ENCODE results near the genes POU2AF2 and TEX12.

- PRO-cap = no peak
Measured at GRCh38 chr11:108586647-108587052, 6.9 kb downstream of the EXPH5 start.

DNA sequence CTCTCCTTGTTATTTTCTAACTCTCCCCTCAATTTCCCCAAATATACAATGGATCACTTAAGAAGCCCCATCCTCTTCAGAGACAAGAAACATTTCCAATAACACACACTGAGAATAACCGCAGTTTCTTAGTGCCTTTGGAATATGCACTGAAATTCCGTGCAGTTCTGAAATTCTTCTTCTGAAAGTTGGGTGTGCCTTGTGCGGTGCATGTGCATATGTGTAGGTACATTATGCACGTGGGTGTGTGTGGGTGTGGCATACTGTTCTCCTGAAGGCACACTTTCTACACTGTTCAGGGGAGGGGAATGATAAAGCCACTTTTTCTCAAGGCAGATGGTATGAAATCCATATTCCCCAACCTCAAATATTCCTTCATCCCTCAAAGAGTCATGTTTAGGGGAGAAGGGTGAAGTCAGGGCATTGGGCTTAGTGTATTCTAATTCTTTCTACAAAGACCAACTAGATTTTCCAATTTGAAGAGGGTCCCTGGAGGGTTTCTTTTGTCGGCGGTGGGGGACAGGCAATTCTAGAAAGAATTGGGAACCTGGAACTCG lies 1.6 kb downstream of the EXPH5 start:
- PRO-cap = no peak

DNA sequence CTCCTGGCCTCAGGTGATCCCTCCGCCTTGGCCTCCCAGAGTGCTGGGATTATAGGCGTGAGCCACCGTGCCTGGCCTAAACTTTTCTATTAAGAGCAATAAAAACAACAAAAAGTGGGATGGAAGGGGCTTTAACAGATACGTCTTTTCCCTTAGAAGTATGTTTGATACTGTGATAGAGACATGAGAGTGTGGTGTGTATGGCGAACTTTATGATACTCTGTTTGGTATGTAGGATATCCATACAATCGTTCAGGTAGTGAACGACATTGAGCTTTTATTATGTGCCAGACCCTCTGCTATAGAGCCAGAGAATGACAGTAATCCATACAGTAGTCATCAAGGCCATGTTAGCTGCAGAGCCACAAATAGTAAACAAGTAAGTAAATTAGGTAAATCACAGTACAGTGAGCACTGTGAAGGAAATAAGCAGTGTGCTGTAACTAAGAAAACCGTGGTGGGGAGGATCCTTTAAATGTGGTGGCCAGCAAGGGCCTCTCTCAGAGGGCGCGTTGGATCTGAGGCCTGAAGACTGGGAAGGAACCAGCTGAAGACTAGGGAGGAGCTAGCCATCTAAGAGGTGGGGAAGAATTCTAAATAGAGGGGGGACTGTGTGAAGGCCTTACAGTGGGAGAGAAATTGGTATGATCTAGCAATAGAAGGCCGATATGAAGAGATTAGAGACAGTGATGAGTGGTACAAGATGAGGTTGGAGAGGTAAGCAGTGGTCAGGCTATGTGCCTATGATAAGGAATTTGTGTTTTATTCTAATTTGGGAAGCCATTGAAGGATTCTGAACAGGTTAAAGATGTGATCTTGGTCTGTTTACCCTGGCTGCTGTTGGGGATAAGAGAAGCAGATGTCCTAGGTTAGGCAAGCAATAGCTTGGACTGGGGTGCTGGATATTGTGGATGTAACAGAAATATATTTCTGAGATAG lies 141.6 kb downstream of the DDX10 start:
- PRO-cap = no peak

DNA sequence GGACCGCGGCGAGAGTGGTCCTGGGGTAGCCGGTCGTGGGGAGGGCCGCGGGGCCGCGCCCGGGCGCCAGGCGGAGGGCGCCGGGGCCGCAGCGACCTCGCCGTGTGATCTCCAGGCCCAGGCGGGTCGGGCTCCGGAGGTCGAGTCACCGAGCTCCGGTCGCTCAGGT lies 155 bp downstream of the ZC3H12C start:
- PRO-cap = no peak

DNA sequence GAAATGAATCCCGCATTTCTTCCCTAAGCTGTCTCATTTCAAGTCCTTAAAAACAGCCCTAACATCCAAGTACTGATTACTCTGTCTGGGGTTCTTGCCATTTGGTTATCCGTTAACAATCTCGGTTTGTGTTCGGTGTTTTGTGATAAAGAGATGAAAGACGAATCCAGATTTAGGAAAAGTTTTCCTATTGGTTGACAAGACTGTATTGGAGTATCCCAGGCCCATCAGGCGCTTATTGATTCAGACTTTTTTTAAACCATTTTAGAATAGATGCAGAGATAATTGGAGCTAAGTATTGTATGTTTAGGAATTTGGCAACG lies 858 bp downstream of the ZC3H12C start:
- PRO-cap = no peak

- PRO-cap = no peak
Measured at GRCh38 chr11:110832957-110833290, 120.7 kb upstream of the ARHGAP20 start.

DNA sequence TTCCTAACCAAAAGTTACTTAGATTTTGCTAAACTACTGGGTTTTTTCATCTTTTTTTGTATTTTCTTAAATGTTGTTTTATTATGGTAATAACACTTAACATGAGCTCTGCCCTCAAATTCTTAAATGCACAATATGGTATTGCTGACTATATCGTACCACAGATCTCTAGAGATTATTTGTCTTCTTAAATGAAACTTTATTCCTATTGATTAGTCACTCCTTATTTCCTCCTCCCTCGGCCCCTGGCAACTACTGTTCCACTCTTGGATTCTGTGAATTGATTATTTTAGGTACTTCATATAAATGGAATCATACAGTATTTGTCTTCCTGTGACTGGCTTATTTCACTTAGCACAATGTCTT lies 113.4 kb upstream of the POU2AF2 start:
- PRO-cap = no peak

- PRO-cap = no peak
Measured at GRCh38 chr11:111245654-111245998, at the start of gene POU2AF2. Gene POU2AF2, plus strand, starts transcription at chr11:111245725.

- PRO-cap = no peak
Measured at GRCh38 chr11:111301985-111302854, 3.9 kb downstream of the POU2AF3 start.

- PRO-cap = no peak
Measured at GRCh38 chr11:111573912-111575118, 27.9 kb upstream of the SIK2 start.

DNA sequence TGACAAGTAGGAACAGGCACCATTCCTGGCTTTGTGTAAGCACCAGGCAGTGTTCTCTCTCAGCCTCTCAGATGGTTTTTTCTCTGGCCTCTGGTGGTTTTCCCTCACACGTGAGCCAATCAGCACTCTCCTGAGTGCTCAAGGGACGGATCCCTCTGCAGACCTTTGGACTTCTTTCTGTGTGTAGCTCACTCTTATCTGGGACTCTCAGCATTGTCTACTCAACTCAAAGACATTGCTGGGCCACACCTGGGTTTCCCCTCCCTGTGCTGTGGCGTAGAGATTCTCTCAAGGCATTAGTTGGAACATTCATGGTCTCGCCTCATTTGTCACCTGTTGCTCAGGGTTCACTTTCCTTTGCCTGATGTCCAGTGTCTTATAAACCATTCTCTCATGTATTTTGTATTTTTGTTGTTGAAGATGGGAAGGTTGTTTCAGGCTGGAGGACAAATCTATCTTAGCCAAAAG lies 21.4 kb downstream of the SIK2 start:
- PRO-cap = unidirectional peak, minus-strand start at position 73 of the sequence

DNA sequence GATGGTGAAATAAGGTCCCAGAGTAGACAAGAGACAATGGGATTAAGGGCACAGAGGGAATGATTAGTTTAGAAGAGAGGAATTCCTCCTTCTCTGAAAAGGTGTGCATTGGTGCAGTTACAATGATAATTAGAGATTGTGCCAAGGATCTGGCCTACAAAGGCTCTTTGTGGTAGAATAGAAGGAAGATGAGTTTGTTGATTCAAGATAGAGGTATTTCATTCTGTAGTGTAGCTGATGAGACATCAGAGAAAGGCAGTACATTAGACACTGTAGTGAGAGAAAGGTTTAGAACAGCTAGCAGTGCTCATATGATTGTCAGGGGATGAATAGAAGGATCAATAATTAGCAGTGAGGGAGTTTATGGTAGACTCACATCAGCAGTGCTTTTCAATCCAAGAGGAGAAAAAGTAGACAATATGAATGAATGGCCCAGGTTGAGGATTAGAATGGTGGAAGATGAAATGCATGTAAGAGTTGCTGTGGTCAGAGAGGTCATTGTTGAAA lies 28.8 kb downstream of the SIK2 start:
- PRO-cap = no peak

- PRO-cap = no peak
Measured at GRCh38 chr11:111632776-111633734, 30.8 kb downstream of the SIK2 start.

GRCh38 chr11:111776632-111777326 lies 10.6 kb upstream of the PPP2R1B start:
- PRO-cap = no peak

- PRO-cap = no peak
Measured at GRCh38 chr11:112006577-112007477, 18.4 kb upstream of the DLAT start.

DNA sequence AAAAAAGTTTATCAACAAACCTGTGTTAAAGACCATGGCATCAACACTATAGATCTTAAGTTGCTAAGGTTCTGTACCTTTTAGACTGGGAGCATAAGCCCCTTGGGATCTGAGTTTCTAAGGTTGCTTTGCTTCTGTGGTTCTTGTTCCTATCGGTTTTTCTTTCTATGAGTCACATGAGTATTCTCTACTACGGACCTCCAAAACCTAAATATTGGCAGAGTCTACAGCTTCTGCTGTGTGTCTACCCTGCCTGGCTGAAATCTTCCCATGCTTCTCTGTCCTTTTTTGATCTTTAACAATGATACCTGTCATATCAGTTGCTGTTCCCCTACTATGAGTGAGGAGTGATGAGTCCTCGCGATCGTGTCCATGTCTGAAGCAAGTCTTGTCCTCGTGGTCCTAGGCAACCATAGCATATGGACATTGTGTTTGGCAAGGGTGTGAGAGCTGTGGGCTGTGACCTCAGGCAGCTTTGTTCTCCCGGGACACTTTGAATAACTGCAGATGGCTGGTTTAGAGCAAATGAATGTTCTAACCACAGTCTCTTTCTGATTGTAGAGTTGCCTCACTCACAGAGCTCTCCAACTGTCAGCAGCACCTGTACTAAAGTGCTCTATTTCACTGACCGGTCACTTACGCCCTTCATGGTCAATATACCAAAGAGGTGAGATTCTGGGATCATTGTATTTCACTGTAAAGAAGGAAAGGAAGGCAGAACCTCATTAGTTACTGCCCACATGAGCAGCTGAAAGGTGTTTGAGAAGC lies 8.9 kb upstream of the DLAT start:
- PRO-cap = no peak

- PRO-cap = no peak
Measured at GRCh38 chr11:112128758-112129279, 35.1 kb downstream of the IL18 start.

DNA sequence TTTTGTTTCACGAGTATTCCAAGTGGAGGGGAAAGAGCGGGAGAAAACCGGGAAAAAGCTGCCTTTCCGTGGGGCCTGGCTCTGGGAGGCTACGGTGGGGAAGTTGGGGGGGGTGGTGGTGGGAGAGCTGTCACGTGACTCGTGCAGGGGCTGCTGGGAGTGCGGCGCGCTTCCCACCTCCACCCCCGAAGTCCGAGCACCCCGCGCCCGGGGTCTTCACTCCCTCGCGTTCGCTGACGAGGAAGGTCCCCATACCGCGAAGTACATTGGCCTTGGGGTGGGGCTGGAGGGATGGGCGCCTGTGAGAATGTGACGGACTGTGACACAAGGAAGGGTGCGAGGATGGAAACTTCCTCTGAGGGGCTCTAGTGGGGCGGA lies at the start of gene TEX12:
TSS of gene TEX12 (plus strand) at position 219 of the 378 bp plus-strand sequence.
- PRO-cap = no peak

- PRO-cap = no peak
Measured at GRCh38 chr11:112554368-112554668, 293.7 kb upstream of the PLET1 start.

DNA sequence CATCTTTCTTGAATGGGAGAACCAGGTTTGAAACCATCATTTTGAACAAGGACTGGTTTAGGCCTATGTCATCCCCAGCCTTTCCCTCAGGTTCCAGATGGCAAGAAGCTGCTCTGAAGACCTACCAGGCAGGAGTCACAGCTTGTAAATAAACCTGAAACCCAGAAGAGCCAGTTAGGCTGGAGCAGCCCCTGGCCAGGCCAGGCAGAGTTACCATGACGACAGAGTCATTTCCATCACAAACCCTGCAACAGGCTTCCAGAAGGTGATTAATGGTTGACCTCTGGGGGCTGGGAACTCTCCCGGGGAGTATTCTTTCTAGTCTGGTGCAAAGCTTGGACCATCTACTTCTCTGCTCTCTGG lies 164.2 kb upstream of the NCAM1 start:
- PRO-cap = no peak